Heart left ventricle (tissue), 7 donors: Measurements from ENCODE around the genes PSMB1 and TBP.

GRCh38 chr6:168216658-168217181 is 102.9 kb downstream of the DACT2 start:
- PRO-cap, 6 experiments = peak in 1 of 6 experiments; most common plus-strand start chr6:168216929 (in 1)
- RAMPAGE, long total RNA, 2 experiments = no peak in any of the 2 experiments
- RRBS = no CpG with 5 or more reads among the region's 17 CpGs

DNA sequence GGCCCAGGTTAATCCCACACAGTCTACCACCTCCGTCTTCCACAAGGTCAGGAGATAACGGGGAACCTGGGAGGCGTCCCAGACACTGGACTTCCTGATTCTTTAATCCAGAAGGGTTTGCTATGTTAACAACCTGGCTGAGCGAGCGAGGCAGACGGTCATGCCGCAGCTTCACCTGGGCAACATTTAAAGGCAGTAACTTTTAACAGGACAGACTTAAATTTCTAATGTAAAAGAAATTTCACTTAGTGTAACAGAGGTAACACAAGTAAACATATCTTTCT is 1.4 kb downstream of the DACT2 start:
- PRO-cap, 6 experiments = no peak in any of the 6 experiments
- RAMPAGE, long total RNA, 2 experiments = no peak in any of the 2 experiments
- RRBS = no CpG with 5 or more reads among the region's 7 CpGs

- PRO-cap, 6 experiments = no peak in any of the 6 experiments
- RAMPAGE, long total RNA, 2 experiments = no peak in any of the 2 experiments
- RRBS = no CpG with 5 or more reads among the region's 2 CpGs
Measured at GRCh38 chr6:168322907-168323424, 3.4 kb upstream of the DACT2 start.

- PRO-cap, 6 experiments = no peak in any of the 6 experiments
- RAMPAGE, long total RNA, 2 experiments = no peak in any of the 2 experiments
- RRBS = no CpG with 5 or more reads among the region's 15 CpGs
Measured at GRCh38 chr6:168368413-168369251, 49.1 kb upstream of the DACT2 start.

DNA sequence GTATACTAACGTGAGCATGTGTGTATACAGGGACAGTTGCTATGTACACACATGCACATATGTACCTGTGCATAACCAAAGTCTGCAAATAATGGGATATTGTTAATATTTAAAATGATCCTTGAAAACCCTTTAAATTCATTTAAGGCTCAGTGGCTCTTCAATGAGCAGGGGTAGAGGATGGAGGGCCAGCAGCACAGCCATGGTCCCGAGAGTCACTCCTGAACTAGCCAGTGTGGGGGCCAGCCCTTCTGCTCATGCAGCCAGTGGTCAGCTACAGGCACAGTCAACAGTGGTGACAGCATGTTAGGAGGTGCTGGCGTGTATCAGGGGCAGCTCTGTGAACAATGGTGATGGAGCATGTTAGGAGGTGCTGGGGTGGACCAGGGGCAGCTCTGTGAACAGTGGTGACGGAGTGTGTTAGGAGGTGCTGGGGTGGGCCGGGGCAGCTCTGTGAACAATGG is 378.6 kb downstream of the THBS2 start:
- PRO-cap, 6 experiments = peak in 2 of 6 experiments; most common minus-strand start position 208 of the sequence (in 2)
- RAMPAGE, long total RNA, 2 experiments = no peak in any of the 2 experiments
- RRBS = no CpG with 5 or more reads among the region's 5 CpGs

- PRO-cap, 6 experiments = no peak in any of the 6 experiments
- RAMPAGE, long total RNA, 2 experiments = no peak in any of the 2 experiments
- RRBS = no CpG with 5 or more reads among the region's 15 CpGs
Measured at GRCh38 chr6:169141501-169142380, 111.9 kb downstream of the THBS2 start.

- PRO-cap, 6 experiments = peak in 6 of 6 experiments; most common plus-strand start chr6:169213236 (in 5); most common minus-strand start chr6:169213006 (in 2)
- RAMPAGE, long total RNA, 2 experiments = no peak in any of the 2 experiments
- RRBS = 19% methylated on average over 26 of the region's 58 CpGs
Measured at GRCh38 chr6:169212723-169213743, 40.6 kb downstream of the THBS2 start.

DNA sequence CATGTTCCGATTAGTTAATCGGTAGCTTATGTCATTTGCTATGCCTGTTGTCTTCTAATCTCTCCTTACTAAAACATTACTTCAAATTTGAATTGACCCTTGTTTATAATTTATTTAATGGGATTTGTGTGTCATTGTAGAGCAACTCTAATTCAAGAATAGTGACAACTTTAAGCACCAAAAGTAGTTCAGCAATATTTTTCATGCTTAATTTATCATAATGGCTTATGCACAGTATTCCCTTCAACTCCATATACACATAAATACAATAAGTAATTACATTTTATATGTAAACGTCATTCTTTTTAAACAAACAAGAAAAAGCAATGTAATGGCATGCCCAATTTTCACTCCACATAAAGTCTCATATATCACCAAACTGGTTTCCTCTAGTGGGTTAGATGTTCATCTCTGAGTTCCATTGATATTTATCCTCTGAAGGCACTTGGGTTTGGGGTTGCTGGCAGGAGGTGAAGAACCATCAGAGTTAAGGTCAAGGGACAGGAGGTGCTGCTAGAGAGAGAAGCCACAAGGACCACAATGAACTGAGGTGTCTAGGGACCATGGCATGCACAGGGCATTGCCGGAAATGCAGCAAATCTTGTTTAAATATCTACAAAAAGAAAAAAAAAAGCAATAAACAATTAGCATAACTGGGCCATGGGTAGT is 36.3 kb downstream of the THBS2 start:
- PRO-cap, 6 experiments = no peak in any of the 6 experiments
- RAMPAGE, long total RNA, 2 experiments = no peak in any of the 2 experiments
- RRBS = no CpG with 5 or more reads among the region's 4 CpGs

- PRO-cap, 6 experiments = no peak in any of the 6 experiments
- RAMPAGE, long total RNA, 2 experiments = no peak in any of the 2 experiments
- RRBS = no CpG with 5 or more reads among the region's 10 CpGs
Measured at GRCh38 chr6:169487137-169487608, 214.7 kb downstream of the WDR27 start.

DNA sequence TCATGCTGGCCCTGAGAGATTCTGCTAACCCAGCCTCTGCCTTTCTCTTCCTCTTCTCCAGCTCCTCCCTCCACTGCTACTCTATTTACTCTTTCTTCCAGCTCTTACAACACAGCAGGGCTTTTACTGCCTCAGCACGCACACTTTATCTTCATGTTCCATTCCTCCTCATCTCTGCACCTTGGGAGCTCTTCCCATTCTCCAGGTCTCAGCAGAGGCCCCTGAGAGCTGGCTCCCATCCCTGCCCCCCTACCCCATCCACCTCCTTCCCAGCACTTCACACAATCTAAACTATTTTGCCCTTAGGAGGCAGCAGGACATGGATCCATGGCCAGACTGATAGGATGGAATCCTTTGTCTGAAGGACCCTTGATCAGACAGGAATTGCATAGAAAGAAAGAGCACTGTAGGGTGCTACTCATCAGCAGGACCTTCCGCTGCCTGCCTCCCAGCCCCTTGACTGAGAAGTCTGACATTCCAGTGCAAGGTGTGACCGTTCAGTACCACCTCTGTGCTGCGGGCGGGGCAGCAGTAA is 11.5 kb downstream of the WDR27 start:
- PRO-cap, 6 experiments = no peak in any of the 6 experiments
- RAMPAGE, long total RNA, 2 experiments = no peak in any of the 2 experiments
- RRBS = no CpG with 5 or more reads among the region's 5 CpGs

DNA sequence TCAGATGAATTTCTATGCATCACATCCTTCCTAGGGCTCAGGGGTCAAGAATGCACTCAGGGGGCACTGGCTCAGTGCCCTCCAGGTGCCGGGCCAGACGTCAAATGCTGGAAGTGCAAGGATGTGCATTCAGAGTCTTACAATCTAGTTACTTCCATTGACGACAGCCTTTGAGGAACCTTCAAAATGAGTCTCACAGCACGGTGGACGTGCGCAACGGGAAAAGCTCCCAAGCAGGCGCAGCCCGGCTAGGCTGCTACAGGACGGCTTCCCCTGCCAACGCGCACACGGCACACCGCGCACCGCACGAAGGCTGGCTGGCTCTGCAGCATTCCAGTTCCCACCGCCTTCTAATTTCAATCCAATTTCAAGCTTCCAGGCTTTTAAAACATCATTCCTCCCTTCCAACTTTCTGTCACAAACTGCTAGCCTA is 1.5 kb downstream of the PHF10 start:
- PRO-cap, 6 experiments = peak in 2 of 6 experiments; most common plus-strand start position 259 of the sequence (in 2); most common minus-strand start position 106 of the sequence (in 1)
- RAMPAGE, long total RNA, 2 experiments = no peak in any of the 2 experiments
- RRBS = no CpG with 5 or more reads among the region's 18 CpGs

- PRO-cap, 6 experiments = no peak in any of the 6 experiments
- RAMPAGE, long total RNA, 2 experiments = no peak in any of the 2 experiments
- RRBS = no CpG with 5 or more reads among the region's 5 CpGs
Measured at GRCh38 chr6:169725635-169726181, 1.4 kb upstream of the PHF10 start.

- PRO-cap, 6 experiments = peak in 1 of 6 experiments; most common minus-strand start chr6:169868634 (in 1)
- RAMPAGE, long total RNA, 2 experiments = no peak in any of the 2 experiments
- RRBS = no CpG with 5 or more reads among the region's 25 CpGs
Measured at GRCh38 chr6:169868171-169868867, 116.9 kb downstream of the ERMARD start.

GRCh38 chr6:170026068-170026966 is 264.6 kb downstream of the DLL1 start:
- PRO-cap, 6 experiments = no peak in any of the 6 experiments
- RAMPAGE, long total RNA, 2 experiments = no peak in any of the 2 experiments
- RRBS = no CpG with 5 or more reads among the region's 26 CpGs

DNA sequence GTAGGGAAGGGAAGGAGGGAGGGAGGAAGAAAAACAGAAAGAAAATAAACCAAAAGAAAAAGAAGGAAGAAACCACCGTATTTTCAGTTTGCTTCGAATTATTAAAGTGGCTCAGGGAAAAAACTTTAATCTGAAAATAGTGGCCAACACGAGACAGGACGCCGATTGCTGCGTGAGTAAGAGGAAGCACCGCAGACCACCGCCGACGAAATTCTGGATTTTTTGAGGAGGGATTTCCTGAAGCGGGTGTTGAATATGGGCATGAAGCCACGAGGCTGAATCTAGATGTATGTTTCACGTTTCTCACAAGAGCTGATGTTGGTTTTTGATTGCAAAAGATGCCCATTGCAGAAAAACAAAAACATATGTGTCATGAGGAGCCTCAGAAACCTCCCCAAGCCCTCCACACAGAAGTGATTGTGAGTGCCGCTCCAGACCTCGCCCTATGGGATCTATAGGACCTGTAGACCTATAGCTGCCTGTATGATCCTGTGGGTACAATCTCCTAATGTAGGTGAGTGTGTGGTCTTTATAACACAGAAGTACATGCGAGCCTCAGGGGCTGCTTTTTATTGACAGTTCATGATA is 244.1 kb downstream of the DLL1 start:
- PRO-cap, 6 experiments = no peak in any of the 6 experiments
- RAMPAGE, long total RNA, 2 experiments = no peak in any of the 2 experiments
- RRBS = no CpG with 5 or more reads among the region's 16 CpGs

DNA sequence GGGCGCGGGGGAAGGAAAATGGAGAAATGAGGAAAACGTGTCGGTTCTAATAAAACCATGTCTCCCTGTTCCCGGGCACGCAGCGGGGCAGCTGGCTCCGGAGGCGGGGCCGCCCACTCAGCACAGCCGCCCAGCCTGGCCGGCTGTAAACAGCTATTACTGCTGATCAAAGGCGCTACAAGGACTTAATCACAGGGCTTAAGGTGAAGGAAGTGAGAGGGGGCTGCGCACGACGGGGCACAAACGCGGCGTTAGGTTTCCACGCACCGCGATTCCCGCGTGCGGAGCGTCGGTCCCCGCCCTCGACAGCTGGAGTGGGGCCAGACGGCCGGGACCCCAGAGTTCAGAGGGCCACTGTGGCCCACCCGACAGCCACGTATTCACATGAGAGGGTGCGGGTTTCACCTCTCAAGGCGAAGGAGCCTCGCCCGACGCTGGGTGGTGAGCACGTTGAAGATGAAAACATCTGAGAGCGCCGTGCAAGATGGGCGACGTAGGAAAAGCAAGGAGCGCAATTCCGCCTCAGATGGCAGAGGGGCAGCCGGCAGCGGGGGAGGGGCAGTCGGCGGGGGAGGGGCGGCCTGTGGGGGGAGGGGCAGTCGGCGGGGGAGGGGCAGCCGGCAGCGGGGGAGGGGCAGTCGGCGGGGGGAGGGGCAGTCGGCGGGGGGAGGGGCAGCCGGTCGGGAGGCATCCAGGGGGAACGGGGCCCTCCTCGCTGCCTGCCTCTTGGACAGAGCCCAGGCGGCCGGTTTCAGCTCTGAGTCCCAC is 114.0 kb downstream of the DLL1 start:
- PRO-cap, 6 experiments = no peak in any of the 6 experiments
- RAMPAGE, long total RNA, 2 experiments = no peak in any of the 2 experiments
- RRBS = 31% methylated on average over 17 of the region's 64 CpGs

GRCh38 chr6:170384166-170385116 is 77.9 kb downstream of the FAM120B start:
- PRO-cap, 6 experiments = no peak in any of the 6 experiments
- RAMPAGE, long total RNA, 2 experiments = no peak in any of the 2 experiments
- RRBS = no CpG with 5 or more reads among the region's 9 CpGs

GRCh38 chr6:170523896-170524542 is 29.1 kb downstream of the PSMB1 start:
- PRO-cap, 6 experiments = peak in 3 of 6 experiments; most common plus-strand start chr6:170524023 (in 3); most common minus-strand start chr6:170524345 (in 1)
- RAMPAGE, long total RNA, 2 experiments = no peak in any of the 2 experiments
- RRBS = no CpG with 5 or more reads among the region's 6 CpGs

- PRO-cap, 6 experiments = peak in 6 of 6 experiments; most common plus-strand start chr6:170553364 (in 6); most common minus-strand start chr6:170553290 (in 5)
- RAMPAGE, long total RNA, 2 experiments = start-site peak on the minus strand in 2 of 2 experiments, at chr6:170553244-170553310 at its widest, 8,093 to 9,226 reads per replicate
- RRBS = 4% methylated on average over 3 of the region's 53 CpGs
Measured at GRCh38 chr6:170552450-170553636, at the start of gene PSMB1. Gene PSMB1, minus strand, starts transcription at chr6:170553307.

DNA sequence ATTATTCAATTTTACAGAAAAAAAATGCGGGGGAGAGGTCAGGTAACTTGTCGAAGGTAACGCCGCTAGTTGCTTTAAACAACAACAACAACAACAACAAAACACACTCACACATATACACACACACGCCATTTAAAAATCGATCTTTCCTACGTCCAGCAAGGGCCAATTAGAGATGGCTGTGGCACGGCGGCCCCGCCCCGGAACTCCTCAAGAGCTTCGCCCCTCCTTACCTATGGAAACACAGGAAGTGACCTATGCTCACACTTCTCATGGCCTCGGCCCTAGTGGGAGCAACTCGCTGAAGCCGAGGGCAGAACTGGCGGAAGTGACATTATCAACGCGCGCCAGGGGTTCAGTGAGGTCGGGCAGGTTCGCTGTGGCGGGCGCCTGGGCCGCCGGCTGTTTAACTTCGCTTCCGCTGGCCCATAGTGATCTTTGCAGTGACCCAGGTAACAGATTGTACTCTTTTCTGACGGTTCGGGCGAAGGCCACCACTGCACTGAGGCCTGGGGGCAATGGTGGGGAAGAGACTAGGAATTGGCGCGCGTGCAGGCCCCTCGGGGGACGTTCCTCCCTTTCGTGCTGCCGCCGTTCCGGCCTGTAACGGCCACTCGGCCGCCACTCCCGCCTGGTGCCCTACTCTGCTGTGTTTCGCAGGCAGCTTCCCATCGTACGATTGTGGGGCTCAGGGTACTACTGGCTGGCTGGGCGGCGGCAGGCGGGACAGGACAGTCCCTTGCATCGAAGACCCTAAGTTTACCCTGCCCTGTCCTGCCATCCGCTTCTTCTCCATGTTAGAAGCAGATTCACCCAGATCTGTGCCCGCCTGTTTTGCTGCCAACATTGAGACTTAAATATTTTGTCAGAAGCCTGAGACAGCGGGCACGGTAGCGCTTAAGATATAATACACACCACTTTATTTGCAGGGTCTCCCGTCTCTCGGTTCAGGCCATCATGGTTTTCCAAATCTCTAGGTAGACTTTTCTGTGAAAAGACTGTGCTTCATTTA is at the start of gene TBP:
TBP (plus strand) TSS at position 358 of the 1,012 bp plus-strand sequence.
- PRO-cap, 6 experiments = peak in 6 of 6 experiments; most common plus-strand start position 358 of the sequence (in 4); most common minus-strand start position 211 of the sequence (in 4)
- RAMPAGE, long total RNA, 2 experiments = start-site peak on the plus strand in 1 of 2 experiments, centred at position 370 of the sequence, 164 reads per replicate
- RRBS = no CpG with 5 or more reads among the region's 57 CpGs